A673 (cell line): Measurements from ENCODE around the genes ADRA2B and COX5B.

- PRO-cap, result no peak
Observed at GRCh38 chr2:95278019-95278496, 3.8 kb downstream of the PROM2 start.

- PRO-cap, result no peak
Observed at GRCh38 chr2:95347089-95347574, 50.0 kb downstream of the KCNIP3 start.

DNA sequence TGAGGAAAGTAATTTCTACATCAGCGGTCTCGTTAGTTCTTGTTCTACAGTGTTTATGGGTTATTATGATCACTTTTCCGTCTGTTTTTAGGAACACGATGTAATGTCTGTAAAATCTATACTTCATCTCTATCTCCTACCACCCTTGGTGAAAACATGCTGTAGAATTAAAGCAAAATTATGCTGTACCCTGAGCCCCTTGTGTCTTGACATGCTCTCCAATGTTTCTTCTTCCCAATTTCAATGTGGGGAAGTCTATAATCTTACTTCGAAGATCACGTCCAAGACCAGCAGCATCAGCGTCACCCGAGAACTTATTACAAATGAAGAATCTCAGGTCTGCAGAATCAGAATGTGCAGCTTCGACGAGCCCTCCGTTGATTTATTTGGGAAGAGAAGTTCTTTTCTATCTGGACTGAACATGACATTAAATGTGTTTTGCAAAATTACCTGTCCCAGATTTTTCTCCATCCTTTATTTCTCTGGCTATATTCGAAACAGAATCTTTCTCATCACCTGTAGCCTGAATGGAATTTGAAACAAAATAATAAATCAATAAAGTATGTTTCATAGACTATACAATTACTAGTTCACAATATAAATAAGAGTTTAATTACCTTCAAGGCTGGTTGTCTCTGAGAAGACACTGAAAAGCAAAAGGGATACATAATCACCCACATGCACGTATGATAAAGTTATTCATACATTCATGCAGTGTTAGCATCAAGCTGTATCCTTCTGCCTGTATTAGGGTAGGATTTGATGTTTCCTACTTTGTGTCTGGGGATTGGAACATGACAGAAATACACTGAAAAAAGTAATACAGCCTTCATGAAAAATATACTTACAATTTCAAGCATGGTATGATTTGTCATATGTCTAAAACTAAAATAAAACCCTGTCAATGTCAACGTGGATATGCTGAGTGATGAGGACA lies 107.6 kb downstream of the ANKRD36C start:
- PRO-cap, result no peak

DNA sequence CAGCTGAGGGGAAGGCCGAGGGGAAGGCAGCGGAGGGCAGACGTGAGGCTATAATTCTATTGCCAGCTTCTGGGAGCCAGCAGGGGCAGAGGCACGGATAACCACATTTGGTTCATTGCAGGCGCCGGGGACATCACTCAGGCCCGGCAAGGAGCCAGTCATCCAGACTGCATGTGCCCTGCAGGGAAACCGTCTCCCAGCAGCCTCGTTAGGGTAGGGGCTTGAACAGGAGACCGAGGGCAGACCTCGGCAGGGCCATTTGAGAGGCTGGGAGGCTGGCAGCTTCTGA lies 24.9 kb downstream of the ADRA2B start:
- PRO-cap, result no peak

DNA sequence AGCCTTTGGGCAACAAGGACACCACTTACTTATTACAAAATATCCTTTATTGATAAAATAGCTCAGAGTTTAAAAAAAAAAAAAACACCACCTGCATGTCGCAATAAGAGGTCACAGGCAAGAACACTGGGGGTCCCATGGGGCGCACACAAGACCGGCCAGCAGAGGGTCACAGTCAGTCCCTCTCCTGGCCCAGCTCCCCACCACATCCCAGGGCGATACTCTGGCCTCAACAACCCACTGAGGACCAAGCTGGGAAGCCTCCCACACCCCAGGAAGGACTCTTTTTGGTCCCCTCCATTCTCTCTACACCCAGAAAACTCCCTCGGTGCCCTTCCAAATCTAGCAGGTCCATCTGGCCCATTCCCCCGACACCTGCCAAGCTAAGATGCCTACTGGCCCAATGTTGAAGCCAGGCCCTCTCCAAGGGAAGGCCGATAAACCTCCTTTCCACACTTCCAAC lies 3.5 kb downstream of the ADRA2B start:
- PRO-cap, result no peak

- PRO-cap, result no peak
Observed at GRCh38 chr2:96116202-96117377, at the start of gene ADRA2B. Gene ADRA2B (minus strand): TSS chr2:96116571.

DNA sequence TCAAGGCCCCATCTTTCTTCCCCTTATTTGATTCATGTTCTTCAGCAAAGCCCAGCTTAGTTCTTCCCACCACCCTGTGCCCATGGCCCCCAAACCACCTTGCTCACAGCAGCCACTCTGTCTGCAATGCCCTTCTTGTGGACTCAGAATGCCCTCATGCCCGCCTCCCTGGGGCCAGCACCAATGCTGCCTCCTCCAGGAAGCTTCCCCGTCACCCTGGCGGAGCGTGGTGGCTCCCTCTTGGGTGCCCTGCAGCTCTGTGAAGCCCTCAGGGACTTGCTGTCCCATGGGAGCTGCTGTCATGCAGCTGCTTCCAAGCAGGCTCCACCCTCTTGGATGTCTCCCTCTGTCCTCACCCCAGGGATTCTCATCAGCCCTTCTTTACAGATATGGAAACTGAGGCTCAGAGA lies 11.7 kb upstream of the DUSP2 start:
- PRO-cap, result unidirectional peak, minus-strand start at position 218 of the sequence

GRCh38 chr2:96304529-96304976 lies 793 bp downstream of the SNRNP200 start:
- PRO-cap, result no peak

GRCh38 chr2:96404840-96405471 lies 69.4 kb downstream of the NCAPH start:
- PRO-cap, result no peak

GRCh38 chr2:96537796-96538615 lies 1.5 kb downstream of the ARID5A start:
- PRO-cap, result no peak

DNA sequence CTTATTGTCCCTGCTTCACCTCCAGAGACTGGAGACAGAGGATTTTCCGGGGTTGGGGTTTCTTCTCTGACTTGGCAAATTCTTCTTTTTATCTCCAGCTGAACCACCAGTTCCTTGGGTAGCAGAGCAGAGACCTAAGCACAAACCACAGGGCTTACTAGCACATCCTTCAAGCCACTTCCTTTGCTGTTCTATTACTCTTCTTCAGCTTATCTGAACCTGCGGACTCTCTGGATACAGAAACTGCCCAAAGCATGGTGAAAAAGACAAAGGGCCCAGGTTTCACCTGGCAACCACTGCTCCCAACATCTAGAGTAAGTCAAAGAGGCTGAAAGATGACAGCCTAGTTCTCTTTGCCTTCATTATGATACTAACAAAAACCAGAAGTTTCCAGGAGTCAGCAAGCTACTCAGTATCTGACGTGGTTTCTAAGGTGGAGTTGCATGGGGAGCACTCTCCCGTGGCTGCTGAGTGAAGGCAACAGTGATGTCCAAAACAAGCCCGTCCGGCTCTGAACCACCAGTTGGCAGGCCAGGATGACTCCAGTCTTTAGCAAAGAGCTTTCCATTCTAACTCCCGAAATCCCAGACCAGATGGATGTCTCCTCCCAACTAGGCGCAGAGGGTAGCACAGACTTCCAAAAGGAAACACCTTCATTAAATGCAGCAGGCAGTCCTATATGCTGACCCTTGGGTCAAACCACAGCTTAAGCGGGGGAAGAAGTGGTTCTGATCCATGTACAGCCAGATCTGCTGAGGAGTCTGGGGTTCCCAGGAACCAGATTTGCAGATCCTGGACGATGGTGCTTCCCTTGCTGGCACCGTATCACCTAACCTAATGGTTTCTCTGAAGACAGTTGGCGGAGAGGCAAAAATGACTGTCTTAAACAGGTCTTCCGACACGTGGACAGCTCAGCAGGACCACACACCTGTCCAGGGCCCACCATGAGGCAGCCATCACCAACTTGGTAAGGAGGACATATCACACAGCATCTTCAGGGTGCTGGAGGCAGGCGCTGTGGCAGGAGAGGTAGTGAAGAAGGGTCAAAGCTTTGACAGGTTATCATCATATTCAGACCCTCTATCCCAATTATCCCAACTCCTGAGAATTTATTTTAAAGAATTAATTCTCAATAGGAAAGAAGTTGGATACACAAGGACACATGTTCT lies 43.1 kb downstream of the KANSL3 start:
- PRO-cap, result no peak

- PRO-cap, result no peak
Observed at GRCh38 chr2:96761656-96762332, 1.1 kb downstream of the CNNM4 start.

- PRO-cap, result no peak
Observed at GRCh38 chr2:96769604-96770335, 9.1 kb downstream of the CNNM4 start.

DNA sequence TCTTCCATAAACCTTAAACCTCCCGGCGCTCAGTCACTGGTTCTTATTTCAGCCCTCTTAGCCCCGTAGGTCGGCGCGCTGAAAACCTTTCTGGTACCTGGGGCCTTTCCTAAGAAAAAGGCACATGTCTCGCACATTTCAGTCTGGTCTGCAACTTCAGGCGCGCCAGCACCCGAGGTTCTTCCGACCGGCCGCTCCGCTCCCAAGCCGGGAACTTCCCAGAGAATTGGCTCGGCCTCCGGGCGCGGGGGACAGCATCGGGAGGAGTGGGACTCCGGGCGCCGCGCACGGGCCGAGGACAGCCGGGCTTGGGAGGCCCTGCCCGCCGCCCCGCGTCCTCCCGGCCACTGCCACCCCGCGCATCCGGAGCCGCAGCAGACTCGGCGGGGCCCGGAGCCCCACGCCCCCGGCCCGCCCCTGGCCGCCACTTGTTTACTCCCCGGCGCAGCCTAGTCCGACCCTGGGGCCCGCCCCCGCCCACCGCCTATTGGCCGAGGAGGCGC lies 323 bp upstream of the CNNM3 start:
- PRO-cap, result bidirectional peak, plus-strand start outside the sequence, minus-strand start at position 349 of the sequence

- PRO-cap, result no peak
Observed at GRCh38 chr2:96868094-96868448, 1.8 kb downstream of the SEMA4C start.

GRCh38 chr2:96868874-96869692 lies 797 bp downstream of the SEMA4C start:
- PRO-cap, result bidirectional peak, plus-strand start at chr2:96869185, minus-strand start at chr2:96869240; bidirectional peak, plus-strand start at chr2:96869548, minus-strand start at chr2:96869471

DNA sequence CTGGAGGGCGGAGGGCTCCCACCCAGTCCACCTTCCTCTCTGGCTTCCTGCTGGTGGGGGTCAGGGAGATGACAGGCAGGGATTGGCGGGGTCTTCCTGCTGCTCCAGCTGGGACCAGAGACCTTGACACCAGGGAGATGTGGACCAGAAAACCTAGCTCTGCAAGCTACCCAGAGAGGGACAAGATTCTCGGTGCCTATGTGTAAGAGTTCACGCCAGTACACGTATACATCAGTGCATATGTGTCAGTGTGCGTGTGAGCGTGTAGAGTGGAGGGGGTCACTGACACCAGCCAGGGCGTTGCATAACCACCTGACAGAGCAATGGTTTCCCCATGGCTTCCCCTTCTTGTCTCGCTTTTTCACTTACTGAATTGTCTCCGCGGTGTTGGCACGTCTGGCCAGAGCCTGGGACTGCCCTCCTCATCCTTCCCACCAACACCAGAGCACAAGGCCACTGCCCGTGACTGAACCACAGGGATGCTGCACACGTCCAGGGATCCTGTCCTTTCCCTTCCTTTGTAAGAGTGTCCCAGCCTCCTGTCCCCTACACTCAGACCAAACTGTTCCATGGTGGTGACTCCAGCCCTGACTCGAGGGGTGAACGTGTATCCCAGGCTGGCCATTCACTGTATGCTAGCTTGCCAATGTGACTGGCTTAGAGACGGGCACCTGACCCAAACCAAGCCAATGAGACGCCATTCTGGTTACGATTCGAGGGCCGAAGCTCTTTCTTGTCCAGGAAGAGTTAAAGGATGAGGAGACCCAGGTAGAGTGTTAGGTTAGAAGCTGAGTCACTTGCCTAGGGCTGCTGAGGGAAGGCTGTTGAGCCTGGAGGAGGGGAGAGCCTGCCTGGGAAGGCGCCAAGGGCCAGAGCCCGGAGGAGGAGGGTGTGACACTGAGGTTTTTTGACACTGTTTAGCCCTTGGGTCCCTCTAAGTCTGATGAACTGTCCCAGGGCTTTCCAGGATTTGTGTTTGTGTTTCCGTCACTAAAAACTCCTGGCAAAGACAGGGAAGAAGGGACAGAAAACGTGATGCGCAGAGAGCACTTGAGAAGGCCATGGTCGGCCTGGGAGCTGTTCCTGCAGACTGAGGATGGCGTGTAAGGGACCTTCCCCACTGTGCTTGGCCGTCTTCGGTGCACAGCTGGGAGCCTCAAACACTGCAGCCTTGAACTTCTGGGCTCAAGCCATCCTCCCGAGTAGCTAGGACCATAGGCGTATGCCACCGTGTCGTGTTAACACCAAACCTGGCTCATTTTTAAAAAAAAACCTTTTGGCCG lies 16.2 kb upstream of the SEMA4C start:
- PRO-cap, result no peak

DNA sequence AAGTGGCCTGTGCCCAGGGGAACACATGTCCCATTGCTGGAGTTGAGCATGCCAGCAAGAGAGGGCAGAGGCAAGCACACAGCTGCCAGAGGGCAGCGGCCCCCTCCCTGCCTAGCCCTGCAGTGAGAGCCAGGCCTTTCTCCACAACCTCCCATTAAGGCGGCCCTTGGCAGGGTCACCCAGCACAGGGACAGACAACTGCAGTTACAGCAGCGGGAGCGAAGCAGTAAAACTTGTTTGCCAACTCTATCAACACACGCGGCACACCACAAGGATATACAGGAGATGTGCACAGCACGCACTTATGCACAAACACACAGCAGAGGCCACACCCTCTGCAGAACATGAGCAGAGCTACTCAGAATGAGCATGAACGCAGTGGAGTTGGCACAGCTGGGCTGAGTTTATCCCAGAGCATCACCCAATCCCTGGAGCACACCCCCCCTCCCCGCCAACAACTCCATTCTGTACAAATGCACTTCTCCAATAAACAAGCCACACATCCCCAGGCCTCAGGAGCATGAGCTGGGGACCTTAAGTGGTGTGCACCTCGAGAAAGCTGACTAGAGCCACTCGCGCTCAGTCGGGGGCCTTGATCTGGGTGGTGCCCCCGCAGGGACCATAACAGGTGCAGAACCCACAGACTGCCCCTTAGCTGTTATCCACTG lies 18.7 kb upstream of the SEMA4C start:
- PRO-cap, result no peak

DNA sequence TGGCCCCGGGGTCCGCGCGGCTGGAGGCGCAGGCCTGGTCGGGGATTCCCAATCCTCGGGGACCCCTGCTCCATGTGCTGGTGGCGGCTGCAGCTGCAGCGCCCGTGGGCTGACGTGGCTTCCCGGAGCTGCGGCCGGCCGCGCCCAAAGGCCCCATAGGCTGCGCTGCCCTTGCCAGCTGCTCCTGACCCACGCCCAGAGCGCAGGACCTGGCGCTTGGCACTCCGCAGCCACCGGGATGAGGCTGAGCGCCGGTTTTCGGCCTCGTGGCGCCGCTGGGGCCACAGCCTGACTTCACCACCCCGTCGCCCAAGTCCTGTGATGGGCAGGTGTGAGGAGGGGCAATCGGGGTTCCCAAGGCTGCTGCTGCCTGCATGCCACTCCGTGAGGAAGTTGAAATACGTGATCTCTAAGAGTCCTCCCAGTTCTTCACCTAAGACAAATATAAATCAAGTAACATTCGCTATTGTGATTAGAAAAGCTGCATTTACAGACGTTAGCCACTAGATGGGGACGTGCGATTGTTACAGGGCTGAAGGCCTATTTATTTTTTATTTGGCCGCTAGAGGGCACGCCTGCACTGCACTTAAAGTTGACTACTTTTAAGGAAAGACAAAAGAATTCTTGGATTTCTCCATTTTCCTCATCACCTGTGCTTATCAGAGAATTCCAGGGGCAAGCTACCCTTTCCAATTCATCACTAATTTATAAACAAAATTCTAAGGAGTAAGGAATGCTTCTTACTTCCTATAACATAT lies 956 bp upstream of the ANKRD36B start:
- PRO-cap, result unidirectional peak, minus-strand start at position 240 of the sequence; unidirectional peak, minus-strand start at position 320 of the sequence

DNA sequence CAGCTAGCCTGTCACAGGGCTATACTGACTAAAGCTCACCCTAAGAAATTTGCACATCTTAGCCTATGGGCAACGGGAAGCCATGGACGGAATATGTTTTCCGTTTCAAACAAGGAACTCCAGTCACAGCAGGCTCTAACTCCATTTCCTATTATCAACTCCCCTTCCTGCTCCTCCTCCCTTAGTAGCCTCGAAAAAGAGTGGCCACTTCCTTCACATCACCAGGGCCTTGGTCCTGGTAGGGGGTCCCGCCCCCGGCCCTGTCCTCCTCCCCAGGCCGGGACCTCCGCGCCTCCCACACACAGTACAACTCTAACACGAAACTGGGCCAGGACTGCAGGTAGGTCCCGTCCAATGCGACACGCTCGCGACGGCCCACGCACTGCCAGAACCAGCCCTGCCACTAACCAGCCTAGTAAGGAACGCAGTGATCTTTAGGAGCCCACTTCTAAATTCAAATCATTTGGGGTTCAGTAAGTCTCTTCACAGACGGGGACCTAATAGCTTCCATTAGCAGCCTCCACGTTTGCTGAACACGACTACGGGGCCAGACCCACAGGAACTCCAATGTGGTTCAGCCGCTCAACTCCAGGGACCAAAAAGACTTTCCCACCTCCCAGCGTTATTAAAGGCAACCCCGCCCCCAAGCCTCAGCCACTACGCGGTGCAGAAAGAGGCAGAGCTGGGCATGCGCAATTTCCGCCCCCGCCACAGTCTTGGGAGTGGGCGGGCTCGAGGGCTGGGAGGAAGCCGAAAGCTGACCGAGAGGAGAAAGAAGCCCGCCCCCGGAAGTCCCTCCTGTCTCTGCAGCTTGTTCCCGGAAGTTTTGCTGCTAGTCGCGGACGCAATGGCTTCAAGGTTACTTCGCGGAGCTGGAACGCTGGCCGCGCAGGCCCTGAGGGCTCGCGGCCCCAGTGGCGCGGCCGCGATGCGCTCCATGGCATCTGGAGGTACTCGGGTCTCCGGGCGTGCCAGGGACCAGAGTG lies at the start of gene COX5B:
COX5B (plus strand) TSS at position 823 of the 986 bp plus-strand sequence.
- PRO-cap, result bidirectional peak, plus-strand start at position 835 of the sequence, minus-strand start at position 602 of the sequence